ENCODE results near the genes GABRQ, MAGEA2B, MAGEA6 and ZNF185.

DNA sequence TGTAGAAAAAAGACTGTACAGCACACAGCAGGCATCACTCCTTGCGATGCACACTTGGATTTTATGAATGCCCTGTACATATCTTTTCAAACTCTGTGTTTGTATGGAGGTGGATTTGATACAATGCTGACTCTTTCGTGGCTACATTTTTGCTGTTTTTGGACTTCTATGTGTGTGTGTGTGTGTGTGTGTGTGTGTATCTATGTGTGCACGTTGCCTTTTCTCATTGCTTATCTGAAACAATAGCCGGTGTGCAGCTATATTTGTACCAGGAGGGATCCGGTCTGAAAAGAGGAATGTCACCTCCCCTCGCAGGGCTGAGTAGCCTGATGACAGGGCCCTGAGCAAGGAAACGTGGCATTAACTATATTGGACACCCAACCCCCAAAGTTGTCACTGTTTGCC, 8.0 kb downstream of the PRRG3 start:
- RRBS, result no CpG with 5 or more reads among the region's 7 CpGs

DNA sequence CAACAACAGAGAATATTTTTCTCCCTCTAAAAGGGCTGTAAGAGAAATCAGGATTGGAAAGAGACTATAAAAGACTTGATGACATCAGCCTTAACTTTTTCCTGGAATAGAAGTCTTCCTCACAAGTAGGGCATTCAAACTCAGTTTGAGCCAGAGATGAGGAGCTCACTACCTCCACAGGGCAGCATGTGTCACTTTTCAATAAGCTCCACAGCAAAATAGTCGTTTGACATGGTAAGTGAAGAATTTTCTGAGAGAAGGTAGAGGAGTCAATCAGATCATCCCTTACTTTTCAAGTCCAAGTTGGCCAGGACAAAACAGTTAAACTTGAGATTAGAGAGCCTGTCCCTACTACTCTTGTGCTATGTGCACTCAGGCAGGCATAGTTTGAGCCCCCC, 9.0 kb upstream of the GABRE start:
- RRBS, result no CpG with 5 or more reads among the region's 1 CpG

- RRBS, result 5% methylated on average over 14 of the region's 57 CpGs
Measured at GRCh38 chrX:152637565-152638335, at the start of gene GABRQ. TSS of gene GABRQ (plus strand) at chrX:152637895.

DNA sequence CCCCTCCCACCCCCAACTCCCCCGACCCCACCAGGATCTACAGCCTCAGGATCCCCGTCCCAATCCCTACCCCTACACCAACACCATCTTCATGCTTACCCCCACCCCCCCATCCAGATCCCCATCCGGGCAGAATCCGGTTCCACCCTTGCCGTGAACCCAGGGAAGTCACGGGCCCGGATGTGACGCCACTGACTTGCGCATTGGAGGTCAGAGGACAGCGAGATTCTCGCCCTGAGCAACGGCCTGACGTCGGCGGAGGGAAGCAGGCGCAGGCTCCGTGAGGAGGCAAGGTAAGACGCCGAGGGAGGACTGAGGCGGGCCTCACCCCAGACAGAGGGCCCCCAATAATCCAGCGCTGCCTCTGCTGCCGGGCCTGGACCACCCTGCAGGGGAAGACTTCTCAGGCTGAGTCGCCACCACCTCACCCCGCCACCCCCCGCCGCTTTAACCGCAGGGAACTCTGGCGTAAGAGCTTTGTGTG, at the start of gene MAGEA2B:
TSS of gene MAGEA2B (plus strand) at position 239 of the 484 bp plus-strand sequence.
- RRBS, result no CpG with 5 or more reads among the region's 28 CpGs

DNA sequence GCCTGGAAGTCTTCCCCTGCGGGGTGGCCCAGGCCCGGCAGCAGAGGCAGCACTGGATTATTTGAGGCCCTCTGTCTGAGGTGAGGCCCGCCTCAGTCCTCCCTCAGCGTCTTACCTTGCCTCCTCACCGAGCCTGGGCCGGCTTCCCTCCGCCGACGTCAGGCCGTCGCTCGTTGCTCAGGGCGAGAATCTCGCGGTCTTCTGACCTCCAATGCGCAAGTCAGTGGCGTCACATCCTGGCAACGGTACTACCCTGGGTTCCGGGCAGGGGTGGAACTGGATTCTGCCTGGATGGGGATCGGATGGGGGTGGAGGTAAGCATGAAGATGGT, at the start of gene MAGEA6:
TSS of gene MAGEA6 (minus strand) at position 151 of the 331 bp plus-strand sequence.
- RRBS, result no CpG with 5 or more reads among the region's 20 CpGs

DNA sequence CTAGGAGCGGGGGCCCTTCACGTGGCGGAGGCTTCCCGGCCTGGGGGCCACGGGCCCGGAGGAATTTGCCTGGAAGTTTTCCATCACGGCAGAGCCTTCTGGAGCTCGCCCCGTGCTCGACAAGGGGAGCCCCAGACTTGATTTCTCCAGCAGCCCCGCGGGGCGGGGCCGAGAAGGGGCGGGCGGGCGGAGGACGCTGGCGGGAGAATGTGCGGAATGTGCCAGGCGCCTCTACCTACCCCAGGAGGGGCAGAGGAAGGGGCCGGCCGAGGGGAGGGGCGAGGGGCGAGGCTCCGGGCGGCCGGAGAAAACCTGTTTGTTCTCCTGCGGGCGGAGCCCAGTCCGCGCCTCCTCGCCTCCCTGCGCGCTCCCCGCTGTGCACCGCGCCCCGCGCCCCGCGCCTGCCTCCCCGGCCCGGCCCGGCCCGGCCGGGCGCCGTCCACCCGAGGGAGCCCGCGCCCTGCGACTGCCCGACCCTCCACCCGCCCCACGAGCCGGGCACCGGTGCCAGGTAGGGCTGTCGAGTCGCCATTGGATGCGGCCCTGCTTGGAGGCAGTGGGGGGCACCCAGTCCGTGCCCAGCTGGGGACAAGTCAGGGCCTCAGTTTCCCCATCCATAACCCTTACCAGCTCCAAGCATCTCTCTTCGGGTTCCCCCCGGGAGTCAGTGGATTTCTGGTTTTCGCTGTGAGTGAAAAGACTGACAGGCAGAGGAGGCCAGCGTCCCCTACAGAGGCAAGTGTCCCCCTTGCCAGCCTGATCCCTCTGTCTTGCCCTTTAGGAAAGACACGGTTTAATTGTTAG, at the start of gene ZNF185:
TSS of gene ZNF185 (plus strand) at position 340 of the 804 bp plus-strand sequence.
- RRBS, result 8% methylated on average over 15 of the region's 67 CpGs

DNA sequence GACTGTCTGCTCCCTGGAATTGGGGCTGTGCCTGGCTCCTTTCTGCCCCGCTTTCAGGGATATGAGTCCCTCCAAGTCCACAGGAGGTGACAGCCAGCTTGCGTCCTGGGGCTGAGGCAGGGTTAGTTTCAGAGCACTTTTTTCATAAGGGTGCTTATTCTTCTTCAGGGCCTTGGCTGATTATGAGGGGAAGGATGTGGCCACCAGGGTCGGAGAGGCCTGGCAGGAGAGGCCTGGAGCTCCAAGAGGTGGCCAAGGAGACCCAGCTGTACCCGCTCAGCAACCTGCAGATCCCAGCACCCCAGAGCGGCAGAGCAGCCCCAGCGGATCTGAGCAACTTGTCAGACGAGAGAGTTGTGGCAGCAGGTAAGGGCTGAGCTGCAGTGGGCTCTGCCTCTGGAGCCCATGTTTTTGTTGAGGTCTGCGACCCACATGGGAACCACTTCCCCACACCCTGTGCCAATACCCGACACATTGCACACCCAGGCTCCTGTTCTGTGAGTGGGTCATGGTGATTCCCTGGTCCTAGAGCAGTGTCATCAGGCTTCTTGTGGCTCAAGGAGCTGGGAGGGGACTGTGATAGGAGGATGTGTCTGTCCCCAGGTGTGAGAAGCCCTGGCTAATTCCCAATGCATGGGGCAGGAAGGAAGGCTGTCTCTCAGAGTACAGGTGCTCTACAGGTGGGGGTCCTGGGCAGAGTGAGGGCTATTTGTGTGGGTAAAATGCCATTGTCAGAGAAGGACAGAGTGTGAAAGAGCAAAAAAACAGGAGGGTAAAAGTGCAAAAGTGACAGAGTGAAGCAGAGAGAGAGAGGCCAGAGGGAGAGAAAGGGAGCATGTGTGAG, 47.5 kb downstream of the ZNF185 start:
- RRBS, result no CpG with 5 or more reads among the region's 9 CpGs

DNA sequence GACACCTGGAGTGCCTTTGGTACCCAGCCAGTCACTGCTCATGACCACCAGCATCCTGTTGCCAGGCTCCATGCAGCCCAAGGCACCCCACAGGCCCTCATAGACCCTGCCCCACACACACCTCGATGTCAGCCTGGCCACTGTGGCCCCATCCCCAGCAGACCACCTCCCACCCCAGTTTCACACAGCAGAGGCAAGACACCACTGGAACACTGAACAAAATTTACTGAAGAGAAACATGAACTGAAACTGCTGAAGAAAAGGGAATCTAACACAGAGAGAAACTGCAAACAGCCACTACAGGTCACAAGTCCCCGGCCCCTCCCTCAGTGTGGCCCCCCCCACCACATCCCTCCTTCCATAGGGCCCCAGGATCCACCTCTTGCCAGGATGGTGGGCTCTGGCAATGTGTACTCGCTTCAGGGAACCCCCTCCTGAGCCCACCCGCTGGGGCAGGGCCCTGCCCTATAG, 5.3 kb downstream of the PNMA5 start:
- RRBS, result no CpG with 5 or more reads among the region's 4 CpGs

GRCh38 chrX:153028480-153028925, 27.8 kb upstream of the PNMA3 start:
- RRBS, result no CpG with 5 or more reads among the region's 14 CpGs

DNA sequence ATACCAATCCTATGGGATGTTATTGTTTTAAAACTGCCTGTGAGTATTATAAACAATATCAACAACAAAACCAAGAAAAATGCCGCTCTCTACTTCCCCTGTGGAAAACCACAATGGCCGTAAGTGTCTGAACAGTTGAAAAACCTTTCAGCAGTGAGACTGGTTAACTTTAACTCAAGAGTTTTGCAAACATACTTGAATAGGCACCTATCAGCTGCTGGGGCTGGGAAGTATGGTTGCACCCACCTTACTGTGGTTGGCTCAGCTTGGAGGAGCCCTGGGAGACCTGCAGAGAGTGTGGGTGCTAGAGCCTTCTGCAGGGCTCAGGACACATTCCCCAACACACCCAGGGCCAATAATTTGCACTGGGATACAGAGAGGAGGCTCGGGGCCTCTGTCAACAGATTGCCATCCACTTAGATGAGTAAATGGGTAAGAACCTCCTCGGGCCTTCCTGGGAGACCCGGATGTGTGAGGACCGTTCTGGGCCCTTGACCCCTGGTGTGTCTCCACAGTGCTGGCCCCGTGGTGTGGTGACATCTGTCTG, 40.5 kb upstream of the PWWP4 start:
- RRBS, result no CpG with 5 or more reads among the region's 7 CpGs

GRCh38 chrX:153336001-153336586, 2.1 kb downstream of the ZNF275 start:
- RRBS, result no CpG with 5 or more reads among the region's 8 CpGs

DNA sequence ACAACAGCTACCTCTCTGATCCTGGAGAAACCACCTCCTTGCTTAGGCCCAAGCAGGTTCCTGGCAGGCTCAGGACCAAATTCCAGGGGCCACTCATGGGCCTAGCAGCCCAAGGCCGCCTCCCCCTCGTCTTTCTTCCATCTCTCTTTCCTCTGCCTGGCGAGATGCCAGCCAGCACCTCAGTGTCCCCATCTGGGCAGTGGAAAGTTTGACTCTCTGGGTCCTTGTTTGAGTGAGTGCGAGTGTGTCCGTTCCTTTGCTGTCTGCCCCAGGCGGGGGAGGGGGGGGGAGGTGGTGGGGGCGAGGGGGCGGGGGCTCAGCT, 359 bp upstream of the BGN start:
- RRBS, result no CpG with 5 or more reads among the region's 8 CpGs

DNA sequence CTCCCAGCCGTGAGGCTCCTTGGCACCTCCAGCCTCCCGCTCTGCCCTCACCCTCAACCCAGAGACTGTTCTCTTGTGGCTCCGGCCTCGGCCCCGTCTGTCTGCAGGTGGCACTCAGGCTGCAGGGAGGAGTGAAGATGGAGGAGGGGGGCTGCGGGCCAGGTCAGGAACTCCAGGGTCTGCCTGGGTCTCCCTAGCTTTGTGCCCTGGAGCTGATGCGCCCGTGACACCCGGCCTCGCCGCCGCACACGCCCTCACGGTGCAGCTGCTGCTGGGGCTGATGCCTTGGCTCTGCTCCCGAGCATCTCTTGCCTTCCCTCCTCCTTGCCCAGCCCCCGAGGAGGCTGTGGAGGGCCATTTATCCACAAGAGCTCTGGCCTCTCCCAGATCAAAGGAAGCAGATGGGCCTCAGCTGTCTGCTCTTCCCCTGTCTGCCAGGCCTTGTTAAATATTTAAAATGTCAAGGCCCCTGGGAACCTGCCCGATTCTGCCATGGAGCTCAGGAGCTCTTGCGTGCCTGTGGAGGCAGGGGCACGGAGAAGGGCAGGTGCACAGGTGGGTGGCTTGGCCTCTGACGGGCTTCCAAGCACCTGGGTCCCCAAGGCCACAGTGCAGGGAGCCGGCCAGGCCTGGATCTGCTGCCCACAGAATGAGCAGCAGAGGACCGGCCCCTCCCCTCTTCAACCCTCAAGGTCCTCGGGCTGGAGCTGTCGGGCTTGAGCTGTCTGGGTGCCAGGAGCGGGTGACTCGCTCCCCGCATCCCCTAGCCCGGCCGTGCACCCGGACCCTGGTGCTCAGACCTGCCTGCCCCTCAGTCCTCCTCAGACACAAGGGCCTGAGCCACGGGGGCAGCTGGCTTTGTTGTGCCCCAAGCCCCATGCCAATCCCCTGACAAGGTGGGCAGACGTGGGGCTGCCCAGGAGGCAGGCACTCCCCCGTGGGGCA, 20.2 kb downstream of the ATP2B3 start:
- RRBS, result no CpG with 5 or more reads among the region's 33 CpGs

GRCh38 chrX:153622640-153623410, 23.9 kb upstream of the CCNQ start:
- RRBS, result no CpG with 5 or more reads among the region's 21 CpGs

DNA sequence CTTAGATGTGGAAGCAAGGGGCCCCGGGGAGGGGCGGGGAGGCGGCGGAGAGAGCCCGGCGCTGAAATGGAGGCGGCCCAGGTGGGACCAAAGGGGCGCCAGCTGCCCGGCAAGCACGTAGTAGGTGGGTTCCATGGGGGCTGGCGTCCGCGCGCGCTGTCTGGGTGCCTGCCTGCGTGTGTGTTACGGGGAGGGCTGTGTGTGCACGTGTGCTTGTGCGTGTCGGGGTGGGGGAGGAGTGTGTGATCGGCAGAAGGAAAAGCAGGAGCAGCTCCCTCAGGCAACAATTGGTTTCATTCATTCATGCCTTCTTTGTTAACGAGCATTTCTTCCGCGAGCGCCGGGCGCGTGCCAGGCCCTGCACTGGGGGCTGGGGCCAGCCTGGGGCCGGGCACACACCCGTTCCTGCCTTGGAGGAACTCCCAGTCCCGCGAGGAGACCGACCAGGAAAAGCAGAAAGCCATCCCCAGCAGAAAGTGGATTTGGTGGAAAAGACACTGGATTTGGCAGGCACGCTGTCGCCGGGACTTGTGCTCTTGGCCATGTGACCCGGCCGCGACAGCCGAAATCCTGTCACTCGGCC, 3.4 kb upstream of the DUSP9 start:
- RRBS, result 8% methylated on average over 9 of the region's 41 CpGs

GRCh38 chrX:153685999-153687372, 1.2 kb upstream of the SLC6A8 start:
- RRBS, result no CpG with 5 or more reads among the region's 38 CpGs

DNA sequence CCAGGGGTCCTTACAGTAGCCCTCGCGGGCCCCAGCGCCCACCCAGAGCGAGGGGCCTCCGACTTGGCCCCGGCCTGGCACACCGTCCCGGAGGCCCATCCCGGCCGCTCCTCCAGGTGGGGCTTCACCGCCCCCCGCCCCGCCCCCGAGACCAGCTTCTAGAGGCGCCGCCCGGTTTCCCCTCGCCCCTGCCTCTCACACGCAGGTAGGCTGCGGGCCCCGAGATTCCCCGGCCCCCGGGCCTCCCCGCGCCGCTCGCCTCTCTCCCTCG, 250 bp downstream of the BCAP31 start:
- RRBS, result 4% methylated on average over 20 of the region's 28 CpGs

DNA sequence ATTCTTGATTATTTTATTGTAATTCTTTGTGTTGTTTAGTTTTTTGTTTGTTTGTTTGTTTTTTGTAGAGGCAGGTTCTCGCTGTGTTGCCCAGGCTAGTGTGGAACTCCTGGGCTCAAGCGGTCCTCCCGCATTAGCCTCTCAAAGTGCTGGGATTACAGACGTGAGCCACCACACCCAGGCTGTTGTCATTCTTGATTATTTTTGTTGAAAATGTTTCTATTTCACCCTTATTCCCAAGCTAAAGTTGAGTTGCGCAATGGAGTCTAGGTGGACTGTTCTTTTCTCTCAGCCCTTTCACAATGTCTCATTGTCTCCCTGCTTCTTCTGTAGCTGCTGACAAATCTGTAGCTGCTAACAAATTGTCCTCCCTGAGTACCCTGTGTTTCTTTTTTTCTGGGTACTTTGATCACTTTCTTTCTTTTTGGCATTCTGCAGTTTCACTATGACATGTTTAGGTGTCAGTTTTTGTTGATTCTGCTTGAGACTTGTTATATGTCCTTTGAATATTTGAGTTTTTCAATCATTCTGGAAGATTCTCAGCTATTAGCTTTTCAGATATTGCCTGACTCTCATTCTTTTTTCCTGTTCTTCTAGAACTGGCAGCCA, 6.4 kb downstream of the ABCD1 start:
- RRBS, result no CpG with 5 or more reads among the region's 5 CpGs

GRCh38 chrX:153818347-153818816, 12.0 kb downstream of the PDZD4 start:
- RRBS, result 78% methylated on average over 9 of the region's 14 CpGs